Hepatocyte (in vitro differentiated cells and primary cell): ENCODE results near the genes TRPM5 and ZNF195.

DNA sequence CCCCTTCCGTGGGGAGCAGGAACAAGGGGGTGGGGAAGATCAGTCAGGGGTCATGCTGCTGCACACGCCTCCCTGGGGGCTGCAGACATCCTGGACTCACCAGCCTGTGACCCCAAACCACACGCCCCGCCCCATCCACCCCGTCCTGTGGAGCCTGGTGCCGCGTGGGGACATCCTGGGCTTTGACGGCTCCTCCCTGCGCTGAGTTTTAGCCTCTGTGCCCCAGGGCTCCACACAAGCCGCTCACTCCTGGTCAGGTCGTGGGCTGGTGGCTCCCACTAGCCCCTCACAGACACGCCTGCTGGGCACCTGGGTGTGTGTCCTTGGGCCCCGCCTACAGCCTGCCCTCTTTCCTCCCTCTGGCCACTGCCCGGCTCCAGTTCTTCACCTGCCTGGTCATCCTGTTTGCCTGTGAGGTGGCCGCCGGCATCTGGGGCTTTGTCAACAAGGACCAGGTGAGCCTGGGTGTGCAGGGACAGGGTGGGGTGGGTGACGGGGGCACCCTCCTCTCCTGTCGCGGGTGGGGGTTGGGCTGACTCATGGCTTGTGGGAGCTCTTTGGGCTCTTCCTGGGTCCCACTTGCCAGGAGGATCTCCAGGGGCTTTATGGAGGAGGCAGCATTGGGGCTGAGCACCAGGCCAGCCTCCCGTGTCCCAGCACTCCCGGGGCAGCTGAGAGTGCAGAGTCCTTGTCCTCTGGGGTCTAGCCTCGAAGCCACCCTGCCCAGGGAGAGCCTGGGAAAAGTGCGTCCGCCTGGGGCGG lies 5.8 kb upstream of the TSSC4 start:
- RAMPAGE, long total RNA: no peak
- RRBS: 59% methylated on average over 3 of the region's 25 CpGs

- RAMPAGE, long total RNA: no peak
- RRBS: 9% methylated on average over 17 of the region's 32 CpGs
Measured at GRCh38 chr11:2443892-2444371, 382 bp downstream of the TRPM5 start.

- RAMPAGE, long total RNA: no peak
- RRBS: 8% methylated on average over 4 of the region's 23 CpGs
Measured at GRCh38 chr11:2444372-2444734, at the start of gene TRPM5. TRPM5 (minus strand) TSS chr11:2444514.

- RAMPAGE, long total RNA: no peak
- RRBS: no CpG with 5 or more reads among the region's 9 CpGs
Measured at GRCh38 chr11:2465223-2465614, 20.4 kb downstream of the KCNQ1 start.

DNA sequence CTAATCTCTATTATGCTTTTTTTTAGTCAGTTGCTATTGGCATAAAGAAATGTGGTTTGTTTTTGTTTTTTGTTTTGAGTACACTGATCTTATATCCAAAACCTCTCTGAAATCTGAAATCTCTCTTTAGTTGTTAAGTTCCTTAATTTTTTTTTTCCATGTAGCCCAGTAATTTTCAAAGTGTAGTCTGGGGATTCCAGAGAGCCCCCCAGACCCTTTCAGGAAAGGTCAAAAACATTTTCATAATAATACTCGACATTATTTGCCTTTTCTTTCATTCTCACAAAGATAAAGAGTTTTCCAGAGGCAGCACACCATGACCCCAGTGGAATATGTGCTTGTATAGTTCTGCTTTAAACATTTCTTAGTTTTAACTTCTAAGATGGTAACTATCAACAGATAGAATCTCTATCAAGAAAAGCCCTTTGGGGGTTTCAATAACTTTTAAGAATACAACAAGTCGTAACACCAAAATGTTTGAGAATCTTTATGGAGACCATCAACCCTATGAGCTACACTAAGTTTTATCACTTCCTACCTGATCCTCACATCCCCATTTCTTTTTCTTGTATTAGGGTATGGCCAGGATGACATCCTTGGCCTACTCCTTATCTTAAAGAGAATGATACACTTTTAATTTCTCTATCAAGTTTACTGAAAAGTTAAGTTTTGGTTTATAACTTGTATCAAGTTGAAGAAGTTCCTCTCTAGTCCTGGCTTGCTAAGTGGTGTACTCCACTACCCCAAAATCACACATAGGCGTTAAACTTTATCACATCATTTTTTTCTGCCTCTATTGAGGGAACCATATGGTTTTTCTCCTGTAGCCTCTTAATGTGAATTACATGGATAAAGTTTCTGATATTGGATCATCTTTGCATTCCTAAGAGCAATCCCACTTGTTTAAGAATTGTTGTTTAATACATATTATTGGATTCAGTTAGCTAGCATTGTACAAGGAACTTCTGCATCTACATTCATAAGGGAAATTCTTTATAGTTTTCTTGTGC lies 188.4 kb downstream of the CDKN1C start:
- RAMPAGE, long total RNA: no peak
- RRBS: no CpG with 5 or more reads among the region's 3 CpGs

DNA sequence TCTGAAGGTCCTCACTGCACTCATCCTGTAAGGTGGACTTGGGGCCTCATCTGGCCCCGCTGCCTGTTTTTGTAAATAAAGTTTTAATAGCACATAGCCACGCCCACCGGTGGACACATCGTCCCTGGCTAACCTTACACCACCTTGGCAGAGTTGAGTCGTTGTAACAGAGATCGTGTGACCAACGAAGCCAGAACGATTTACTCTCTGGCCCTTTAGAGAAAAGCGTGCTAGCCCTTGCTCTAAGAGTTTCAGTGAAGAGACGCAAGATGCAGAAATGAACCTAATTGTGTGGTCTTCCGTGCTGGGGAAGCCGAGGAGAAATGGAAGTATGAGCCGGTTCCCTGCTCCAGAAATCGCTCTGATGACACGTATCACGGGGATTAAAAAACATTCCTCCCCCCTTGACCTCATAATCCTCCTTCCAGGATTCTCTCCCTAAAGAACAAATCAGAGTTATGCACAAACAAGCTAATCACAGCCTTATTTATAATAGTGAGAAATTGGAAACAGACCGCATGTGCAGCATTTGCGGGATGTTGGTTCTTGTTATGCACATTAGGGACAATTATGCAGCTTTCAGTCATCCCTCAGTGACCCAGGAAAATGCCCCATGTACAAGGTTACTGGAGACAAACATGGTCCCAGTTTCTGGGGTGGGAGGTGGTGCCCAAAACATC lies 80.0 kb downstream of the CDKN1C start:
- RAMPAGE, long total RNA: no peak
- RRBS: no CpG with 5 or more reads among the region's 18 CpGs

DNA sequence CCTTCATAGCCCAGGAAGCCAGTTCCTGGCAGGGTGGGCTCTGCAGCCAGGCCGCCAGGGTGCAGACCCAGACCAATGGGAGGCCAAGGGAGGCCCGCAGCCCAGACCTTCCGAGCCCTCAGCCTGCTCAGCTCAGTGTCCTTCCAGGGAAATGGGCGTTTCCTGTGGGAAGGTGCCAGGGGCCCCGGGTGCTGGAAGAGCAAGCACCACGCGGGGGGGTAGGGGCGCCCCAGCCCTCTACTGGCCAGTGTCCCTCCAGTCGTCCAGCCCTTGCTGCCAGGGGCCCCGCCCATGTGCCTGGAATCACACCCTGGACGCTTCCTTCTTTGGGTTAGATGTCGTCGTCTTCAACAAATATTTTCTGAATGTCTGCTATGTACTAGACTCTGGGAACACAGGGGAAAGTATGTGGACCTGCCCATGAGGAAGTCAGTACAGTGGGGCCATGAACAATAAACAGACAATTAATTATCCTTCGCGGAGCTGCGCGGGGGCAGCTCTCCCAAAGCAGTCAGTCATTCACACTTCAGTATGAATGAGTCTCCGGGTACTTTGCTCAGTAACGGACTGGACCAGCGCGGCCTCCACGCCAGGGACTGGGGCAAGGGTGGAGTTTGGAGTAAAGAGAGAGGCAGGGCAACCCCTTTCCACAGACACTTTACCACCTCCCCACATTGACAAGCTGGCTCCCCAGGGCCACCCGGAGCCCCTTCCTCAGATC lies 60.2 kb downstream of the CDKN1C start:
- RAMPAGE, long total RNA: no peak
- RRBS: no CpG with 5 or more reads among the region's 23 CpGs

DNA sequence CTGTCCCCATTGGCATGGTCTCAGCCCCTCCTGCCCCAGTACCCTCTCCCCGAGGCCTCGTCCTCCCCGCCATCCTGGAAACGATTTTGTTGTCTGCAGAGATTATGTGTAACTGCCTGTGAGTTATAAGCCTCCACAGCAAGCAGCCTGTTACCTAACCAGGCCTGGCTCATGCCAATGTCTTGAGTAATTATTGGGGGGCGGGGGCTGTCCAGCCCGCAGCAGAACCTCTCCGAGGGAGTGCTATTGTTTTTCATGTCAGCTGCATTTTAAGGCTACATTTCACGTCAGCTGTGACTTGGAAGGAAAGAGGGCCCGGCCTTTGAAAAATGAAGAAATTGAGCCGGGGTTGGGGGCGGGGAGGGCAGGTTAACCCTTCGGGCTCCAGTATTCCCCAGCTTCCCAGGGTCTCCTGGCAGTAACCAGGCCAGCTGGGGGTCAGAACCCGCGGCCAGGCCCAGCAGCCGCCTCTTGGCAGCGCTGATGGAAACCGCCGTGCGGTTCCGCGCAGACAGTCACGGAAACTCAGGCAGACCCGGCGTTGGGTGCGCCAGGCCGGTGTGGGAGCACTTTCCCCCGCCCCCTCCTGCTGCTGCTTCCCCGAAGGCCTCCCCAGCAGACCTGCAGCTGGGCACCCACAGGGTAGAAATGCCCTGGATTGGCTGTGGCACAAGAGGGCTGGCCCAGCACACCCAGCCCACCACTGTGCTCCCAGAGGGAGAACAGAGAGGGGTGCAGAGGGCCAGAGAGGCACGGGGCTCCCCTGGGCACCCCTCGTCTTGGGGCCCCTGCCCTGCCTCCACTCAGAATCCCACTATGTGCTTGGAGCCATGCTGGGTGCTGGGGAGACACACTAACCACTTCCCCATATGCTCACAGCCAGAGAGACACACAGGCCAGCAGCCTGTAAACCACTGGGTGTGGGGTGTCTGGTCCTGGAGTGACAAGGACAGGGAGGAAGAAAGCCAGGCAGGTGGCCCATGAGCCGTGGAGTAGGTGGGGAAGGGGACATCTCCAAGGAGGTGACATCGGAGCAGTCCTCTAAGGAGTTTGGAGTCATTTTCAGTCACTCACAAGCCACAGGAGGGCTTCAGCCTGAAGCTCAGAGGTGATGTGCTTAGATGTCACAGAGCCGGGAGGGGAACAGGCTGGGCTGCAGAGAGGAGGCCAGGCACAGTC lies 59.2 kb downstream of the CDKN1C start:
- RAMPAGE, long total RNA: no peak
- RRBS: no CpG with 5 or more reads among the region's 33 CpGs

GRCh38 chr11:2913071-2914031 lies 11.3 kb downstream of the SLC22A18 start:
- RAMPAGE, long total RNA: no peak
- RRBS: no CpG with 5 or more reads among the region's 27 CpGs

DNA sequence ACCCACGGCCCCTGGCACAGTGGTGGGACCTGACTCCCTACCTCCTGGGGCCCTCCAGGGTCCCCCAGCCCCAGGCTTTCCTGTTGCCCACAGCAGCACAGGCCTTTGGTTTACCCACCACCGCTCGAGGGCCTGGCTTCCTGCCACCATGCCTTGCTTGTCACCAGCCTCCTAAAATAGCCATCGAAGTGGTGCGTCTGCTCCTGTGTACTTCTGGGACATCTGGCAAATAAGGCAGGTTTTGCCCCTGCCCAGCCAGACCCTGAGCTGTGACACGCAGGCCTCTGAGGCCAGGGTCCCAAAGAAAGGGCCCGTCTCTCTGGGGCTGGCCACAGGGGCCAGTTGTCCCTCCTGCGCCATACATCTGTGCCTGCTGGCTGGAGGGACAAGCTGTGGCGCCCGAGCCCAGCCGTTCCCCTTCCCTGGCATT lies 12.5 kb downstream of the SLC22A18 start:
- RAMPAGE, long total RNA: no peak
- RRBS: no CpG with 5 or more reads among the region's 11 CpGs

GRCh38 chr11:2923778-2924147 lies 5.5 kb downstream of the PHLDA2 start:
- RAMPAGE, long total RNA: no peak
- RRBS: no CpG with 5 or more reads among the region's 7 CpGs

- RAMPAGE, long total RNA: no peak
- RRBS: no CpG with 5 or more reads among the region's 15 CpGs
Measured at GRCh38 chr11:2924368-2924941, 4.8 kb downstream of the PHLDA2 start.

- RAMPAGE, long total RNA: no peak
- RRBS: no CpG with 5 or more reads among the region's 3 CpGs
Measured at GRCh38 chr11:2968082-2968281, 24.1 kb downstream of the NAP1L4 start.

DNA sequence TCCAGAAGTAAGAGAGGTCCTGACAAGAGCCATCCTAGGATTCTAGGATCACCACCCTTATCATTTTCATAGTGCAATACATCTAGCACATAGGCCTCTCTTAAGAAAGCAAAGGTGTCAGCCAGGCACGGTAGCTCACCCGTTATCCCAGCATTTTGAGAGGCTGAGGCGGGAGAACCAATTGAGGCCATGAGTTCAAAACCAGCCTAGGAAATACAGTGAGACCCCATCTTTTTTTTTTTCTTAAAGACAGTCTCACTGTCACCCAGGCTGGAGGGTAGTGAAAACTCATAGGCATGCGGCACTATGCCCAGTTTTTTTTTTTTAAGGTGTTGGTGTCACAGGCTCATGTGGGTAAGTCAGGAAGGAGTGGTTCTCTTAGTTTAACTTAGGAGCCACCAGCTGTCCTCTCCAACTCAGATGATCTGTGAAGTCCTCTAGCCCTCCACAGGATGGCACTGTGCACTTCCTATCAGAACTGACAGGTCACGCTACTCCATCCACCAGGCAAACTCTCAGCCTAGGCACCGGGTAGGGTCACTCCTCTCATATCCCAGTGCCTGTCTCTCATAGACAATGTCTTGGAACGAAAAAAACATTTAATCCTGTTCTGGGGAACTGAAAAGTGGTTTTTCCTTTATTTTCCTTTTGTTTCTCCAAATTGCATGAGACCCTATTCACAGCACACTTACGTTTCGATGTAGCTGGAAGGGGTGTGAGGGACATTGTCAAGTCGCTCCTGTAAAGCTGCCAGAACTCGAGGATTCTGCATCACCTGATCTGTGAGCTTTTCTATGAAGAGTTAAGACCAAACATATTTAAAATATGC lies 16.6 kb downstream of the NAP1L4 start:
- RAMPAGE, long total RNA: no peak
- RRBS: no CpG with 5 or more reads among the region's 11 CpGs

DNA sequence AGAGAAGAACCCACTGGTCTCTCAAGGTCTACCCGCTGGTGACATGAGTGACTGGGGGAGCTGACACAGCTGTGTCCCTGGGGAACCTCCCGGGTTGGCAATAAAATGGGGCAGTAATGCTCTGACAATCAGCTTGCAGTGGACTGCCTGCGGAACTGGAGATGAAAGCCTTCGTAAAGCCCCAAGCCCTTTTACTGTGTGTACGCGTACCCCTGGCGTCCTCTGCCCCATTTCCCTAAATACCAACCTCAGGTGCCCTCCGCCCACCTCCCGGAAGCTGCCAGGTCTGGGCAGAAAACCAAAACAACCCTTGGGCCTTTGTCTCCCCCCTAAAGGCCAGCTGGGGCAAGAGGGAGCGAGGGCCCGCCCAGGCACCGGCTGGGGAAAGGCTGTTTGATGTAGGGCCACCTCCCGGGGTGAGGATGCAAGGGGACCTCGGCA lies 771 bp downstream of the CARS1 start:
- RAMPAGE, long total RNA: no peak
- RRBS: 2% methylated on average over 4 of the region's 14 CpGs

DNA sequence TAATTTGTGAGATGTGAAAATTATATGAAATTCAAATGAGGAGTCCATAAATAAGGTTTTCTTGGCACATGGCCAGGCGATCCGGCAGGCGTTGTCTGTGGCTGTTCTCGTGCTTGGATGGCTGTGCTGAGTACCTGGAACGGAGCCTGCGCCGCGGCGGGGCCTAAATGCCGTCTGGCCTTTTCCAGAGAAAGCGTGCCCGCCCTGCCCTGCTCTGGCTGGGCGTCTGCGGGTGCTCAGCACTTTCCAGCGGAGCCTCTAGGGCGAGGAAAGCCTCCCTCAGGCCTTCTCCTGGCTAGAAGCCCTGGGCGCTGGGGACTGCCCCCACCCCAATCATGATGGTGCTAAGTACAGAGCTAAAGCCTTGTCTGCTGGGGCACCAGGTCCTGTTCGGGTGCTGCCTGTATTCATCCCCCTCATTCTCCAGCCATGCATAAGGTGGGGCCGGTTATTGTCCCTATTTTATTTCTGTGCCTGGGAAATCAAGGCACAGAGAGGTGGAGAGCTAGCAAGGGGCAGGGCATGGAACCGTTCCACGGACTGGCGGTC lies 41.7 kb downstream of the OSBPL5 start:
- RAMPAGE, long total RNA: no peak
- RRBS: no CpG with 5 or more reads among the region's 22 CpGs

GRCh38 chr11:3357509-3358656 lies 21.1 kb downstream of the ZNF195 start:
- RAMPAGE, long total RNA: no peak
- RRBS: 93% methylated on average over 2 of the region's 21 CpGs

DNA sequence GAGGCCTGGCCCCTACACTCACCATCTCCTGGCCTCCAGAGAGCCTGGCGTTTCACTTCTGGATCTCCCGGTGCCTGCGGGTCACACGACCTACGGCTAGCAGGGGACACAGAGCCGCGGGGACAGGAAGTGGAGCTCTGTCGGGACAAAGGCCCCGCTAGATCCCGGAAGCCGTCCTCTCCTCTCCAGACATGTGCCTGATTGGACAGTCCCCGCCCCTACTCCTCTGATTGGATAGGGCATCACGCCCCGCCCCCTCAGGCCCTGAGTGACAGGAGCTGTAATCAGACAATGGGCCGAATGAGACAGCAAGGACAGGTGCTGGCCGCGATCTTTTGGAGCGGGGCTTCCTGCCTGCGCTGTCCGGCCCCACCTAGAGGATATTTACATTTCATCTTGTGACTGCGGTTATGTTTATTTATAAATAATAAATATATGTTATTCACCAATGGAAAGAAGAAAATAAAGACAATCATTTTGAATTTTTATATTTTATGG lies at the start of gene ZNF195:
Gene ZNF195, minus strand, starts transcription at position 131 of the 498 bp plus-strand sequence.
- RAMPAGE, long total RNA: no peak
- RRBS: 1% methylated on average over 8 of the region's 21 CpGs

DNA sequence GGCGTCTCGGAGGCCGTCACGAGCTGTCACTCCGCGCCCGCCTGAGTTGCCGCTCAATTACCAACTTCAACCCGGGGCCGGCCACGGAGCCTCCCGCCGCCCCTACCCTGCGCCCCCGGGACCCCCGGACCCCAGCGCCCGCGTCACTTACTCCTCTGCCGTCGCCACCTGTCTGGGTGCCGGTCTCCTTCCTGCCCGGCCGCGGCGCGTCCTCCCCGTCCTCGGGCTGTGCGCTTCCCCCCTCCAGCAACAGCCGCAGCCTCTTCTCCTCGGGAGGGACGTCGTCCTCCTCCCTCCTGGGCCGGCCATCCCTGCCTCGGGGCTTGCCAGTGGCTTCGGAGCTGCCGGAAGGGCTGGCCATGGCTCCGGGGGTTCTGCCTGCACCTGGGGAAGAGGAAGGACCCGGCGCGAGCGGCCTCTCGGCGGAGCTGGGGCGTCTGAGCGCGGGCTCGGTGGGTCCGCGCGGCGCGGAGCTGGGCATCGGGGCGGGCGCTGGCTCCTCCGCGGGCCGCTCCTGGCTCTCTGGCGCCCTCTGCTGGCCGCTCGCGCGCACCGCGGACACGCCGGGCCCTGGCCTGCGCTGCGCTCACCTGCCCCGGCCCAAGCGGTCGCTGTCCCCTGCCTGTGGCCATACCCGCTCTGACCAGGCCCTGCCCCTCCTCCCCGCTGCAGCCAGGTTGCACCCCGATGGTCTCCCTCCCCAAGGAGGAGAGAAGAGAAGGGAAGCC lies 60.9 kb downstream of the ART5 start:
- RAMPAGE, long total RNA: no peak
- RRBS: no CpG with 5 or more reads among the region's 77 CpGs

DNA sequence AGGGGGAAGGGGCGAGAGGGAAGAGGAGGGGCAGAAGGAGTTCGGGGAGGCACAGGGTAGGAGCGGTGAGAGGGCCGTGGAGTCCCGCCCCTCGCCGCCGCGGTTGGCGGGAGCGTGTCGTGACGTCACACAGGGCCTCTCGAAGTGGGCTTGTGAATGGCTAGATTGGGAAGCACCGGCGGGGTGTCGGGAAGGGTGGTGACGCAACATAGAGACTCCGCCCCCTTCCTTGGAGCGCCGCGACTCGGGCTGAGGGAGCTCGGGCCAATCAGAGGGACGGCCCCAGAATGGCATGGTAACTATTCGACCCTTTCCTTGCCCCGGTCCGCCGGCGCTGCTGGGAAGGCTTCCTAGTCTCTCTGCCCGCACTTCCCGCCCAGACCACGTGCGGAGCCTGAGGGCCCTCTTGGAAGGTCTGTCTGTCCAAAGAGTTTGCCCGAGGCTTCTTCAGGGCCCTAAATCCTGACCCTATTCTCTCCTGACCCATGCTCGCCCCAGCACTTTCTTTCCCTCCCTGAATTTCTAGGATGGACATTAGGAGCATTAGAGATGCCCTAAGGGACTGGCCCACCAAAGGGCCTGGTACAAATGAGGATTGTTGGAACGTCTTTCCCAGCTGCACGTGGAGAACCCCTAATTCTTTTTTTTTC lies 459 bp upstream of the NUP98 start:
- RAMPAGE, long total RNA: no peak
- RRBS: no CpG with 5 or more reads among the region's 38 CpGs